HT1080 (cell line): ENCODE results near the genes ANKRD52, CS and RBMS2.

RAMPAGE:
- cytosol, long total RNA = no peak
- long total RNA = no peak
- nucleus, long total RNA = no peak
These were observed 3.3 kb upstream of the RPL41 start for GRCh38 chr12:56112815-56113805.

DNA sequence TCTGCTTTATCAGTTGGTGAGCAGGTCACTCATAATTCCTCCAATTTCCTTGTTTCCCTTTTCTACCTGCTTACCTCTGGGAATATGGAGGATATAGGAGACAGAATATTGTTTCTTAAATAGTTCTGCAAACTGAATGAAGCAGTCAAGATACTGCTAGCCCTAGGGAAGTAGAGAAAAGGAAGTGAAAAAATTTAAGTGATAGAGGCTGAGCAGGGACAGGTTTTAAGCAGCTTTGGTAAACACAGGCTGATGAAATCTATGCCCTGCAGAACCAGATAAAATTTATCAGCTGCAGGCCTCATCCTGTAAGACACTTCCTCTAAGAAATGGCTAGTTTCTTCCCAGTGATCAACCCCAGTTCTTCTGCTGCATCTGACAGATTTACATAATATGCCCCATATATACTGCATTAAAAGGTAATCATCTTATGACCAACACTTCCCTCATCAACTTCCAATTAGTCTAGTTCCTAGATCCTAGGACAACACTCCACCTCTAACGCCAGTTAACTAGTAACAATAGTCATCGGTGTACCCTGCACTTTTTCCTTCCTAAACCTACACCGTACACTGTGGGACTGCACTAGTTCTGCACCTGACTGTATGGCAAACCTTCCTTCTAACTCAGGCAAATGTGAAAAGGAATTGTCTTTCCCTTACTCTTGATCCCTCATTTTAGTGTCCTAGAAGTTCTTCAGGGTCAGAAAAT lies 1.2 kb upstream of the ESYT1 start:
RAMPAGE:
- cytosol, long total RNA = no peak
- long total RNA = no peak
- nucleus, long total RNA = no peak

DNA sequence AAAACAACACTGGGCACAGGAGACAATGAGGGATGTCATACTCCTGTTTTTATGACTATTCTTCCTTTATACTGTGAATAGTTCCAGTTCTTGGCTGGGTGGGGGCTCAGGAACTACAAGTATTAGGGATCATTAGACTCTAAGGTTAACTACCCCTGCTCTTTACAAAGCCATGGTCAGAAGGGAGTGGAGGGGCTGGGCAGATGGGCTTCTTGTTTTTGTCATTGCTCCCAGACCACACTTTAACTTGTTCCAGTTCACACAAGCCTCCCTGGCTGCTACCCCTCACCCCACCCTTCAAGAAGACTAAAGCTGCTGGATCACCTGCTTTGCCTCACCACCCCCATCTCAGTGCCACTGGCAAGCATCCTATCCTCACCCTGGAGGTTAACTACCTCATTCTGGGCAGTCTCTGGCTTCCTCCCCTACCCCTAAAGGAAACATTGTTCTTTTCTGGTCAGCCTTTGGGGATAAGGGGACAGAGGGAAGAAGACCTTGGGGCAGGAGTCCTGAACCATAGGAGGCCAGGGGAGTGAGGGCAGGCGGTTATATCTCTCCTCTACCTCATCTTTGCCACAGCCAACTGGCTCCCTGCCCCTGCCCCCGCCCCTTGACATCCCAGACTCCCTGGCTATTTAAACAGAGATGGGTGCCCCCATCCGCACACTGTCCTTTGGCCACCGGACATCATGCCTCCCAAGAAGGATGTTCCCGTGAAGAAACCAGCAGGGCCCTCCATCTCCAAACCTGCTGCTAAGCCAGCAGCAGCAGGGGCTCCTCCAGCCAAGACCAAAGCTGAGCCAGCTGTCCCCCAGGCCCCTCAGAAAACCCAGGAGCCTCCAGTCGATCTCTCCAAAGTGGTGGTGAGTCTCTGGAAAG lies 1.1 kb downstream of the MYL6B start:
RAMPAGE:
- cytosol, long total RNA = no peak
- long total RNA = no peak
- nucleus, long total RNA = no peak

DNA sequence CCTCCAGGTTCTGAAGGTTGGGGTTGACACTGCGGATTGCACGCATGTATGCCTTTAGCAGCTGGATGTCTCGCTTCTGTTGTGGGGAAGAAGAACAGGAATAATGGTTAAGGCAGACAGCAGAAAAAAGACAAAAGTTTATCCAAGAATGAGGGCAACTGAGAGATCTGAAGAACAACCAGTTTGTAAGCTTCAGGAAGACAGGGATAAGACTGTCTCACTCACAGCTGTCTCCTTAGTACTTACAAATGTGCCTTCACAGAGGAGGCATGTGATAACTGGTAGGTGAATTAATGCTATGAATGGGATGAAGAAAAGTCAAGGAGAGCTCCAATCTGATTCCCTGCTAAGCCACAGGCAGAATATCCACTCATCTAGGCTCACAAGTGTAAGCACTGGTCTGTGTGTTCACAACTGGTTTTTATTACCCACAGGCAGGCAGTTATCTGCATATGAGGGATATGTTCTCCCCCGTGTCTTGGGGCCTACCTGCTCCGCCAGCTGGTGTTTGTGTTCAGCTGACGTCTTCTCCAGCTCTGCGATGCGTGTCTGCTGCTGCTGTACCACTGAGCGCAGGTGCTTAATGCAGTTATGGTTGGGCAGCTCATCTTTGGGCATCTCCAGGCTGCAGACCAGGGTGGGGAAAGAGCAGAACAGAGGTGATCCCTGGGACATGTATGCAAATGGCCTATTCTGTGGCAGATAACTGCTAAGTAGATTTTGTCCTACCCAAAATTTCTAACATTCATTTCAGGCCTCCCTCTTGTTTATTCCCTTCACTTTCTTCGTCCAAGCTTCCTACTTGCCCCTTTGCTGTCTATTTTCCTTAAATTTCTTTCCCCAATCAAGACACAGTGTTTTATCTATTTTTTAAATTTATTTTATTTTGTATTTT lies 13.8 kb downstream of the RNF41 start:
RAMPAGE:
- cytosol, long total RNA = no peak
- long total RNA = no peak
- nucleus, long total RNA = no peak

RAMPAGE:
- cytosol, long total RNA = no peak
- long total RNA = no peak
- nucleus, long total RNA = no peak
These were observed 12.2 kb downstream of the SLC39A5 start for GRCh38 chr12:56241817-56242651.

DNA sequence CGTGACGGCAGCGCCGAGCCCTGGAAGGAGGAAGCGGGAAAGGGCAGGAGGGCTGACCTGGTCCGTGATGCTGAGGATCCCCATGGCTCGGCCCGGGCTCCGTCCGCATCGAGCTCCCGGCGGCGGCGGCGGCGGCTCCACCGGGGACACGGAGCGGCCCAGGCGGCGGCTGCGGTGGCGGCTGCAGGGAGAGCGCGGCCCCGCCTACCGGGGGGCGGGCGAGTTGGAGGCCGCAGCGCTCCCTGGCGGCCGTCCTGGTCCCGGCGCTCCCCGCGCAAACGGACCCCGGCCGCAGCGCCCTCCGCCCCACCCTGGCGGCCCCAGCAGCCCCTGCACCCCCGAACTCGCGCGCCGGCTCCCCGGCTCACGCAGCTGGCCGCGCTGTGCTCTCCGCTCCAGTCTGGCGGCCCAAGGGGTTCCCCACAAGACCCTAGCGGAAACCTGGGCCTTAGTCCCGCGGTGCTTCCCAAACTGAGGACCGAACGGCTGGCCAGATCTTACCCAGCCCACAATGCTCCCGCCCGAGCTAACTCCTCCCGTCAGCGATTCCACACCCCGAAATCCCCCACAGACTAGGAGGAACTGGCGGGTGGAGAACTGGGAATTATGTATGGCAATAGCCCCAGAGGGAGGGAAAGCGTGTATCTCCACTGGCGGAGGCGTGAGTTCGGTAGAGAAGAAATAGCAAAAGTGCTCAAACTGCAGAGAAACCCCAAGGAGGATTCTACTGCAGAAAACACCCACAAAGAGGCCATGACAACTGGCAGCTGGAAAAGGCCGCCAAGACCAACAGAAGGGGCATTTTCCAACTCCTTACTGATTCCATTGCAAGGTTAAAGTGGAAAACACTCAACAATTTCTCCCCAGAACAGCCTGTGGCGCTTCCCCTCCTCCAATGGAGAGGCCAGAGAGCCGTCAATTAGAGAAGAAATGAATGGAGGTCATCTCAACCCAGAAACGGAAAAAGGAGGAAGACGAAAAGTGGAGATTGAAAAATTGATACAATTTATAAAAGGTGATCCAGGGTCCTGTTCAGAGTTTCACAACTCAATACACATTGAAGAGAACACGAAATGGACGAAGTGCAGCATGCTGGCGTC lies at the start of gene ANKRD52:
ANKRD52 (minus strand) TSS at position 199 of the 1,100 bp plus-strand sequence.
RAMPAGE:
- cytosol, long total RNA = no peak
- long total RNA = no peak
- nucleus, long total RNA = no peak

GRCh38 chr12:56299753-56300454 lies at the start of gene CS:
TSS of gene CS (minus strand) at chr12:56300330.
RAMPAGE:
- cytosol, long total RNA = start-site peak on the plus strand at chr12:56300100-56300157, 27 and 21 reads in 2 replicates; start-site peak on the minus strand at chr12:56300301-56300377, 200 and 149 reads in 2 replicates
- long total RNA = start-site peak on the plus strand at chr12:56300123-56300138, 20 reads
- nucleus, long total RNA = no peak

DNA sequence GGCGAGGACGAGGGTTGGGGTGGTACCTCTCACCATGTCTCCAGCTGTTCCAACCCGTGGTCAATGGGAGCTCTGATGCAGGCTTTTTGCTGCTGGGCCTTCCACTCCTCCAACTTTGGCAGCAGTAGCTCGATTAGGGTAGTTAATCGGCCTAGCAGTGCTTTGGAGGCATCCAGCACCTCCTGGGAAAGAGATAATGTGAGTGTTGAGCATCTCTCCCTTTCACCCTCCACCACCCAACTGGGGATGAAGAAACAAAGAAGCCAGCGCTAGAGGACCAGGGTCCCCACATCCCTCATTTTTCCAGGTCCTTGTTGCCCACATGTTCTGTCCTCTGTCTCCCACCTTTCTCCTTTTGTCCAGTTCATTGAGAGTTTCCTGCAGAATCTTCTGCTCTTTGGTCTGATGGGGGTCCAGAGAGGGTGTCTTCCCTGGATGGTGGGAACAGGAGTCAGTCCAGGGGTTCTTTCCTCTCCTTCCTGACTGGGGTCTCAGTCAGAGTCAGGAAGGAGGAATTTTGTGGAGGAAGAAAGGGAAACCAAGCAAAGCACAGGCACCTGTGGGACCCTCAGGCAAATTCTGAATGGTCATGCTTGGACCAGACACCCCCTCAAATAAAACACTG lies 5.4 kb downstream of the STAT2 start:
RAMPAGE:
- cytosol, long total RNA = no peak
- long total RNA = no peak
- nucleus, long total RNA = no peak

RAMPAGE:
- cytosol, long total RNA = no peak
- long total RNA = no peak
- nucleus, long total RNA = no peak
These were observed 5.8 kb upstream of the SPRYD4 start for GRCh38 chr12:56462473-56463064.

RAMPAGE:
- cytosol, long total RNA = no peak
- long total RNA = start-site peak on the plus strand at chr12:56521984-56522002, 101 reads
- nucleus, long total RNA = start-site peak on the plus strand at chr12:56521985-56522000, 109 and 26 reads in 2 replicates
These were observed at the start of gene RBMS2 for GRCh38 chr12:56521632-56522141. TSS of gene RBMS2 (plus strand) at chr12:56521820.

DNA sequence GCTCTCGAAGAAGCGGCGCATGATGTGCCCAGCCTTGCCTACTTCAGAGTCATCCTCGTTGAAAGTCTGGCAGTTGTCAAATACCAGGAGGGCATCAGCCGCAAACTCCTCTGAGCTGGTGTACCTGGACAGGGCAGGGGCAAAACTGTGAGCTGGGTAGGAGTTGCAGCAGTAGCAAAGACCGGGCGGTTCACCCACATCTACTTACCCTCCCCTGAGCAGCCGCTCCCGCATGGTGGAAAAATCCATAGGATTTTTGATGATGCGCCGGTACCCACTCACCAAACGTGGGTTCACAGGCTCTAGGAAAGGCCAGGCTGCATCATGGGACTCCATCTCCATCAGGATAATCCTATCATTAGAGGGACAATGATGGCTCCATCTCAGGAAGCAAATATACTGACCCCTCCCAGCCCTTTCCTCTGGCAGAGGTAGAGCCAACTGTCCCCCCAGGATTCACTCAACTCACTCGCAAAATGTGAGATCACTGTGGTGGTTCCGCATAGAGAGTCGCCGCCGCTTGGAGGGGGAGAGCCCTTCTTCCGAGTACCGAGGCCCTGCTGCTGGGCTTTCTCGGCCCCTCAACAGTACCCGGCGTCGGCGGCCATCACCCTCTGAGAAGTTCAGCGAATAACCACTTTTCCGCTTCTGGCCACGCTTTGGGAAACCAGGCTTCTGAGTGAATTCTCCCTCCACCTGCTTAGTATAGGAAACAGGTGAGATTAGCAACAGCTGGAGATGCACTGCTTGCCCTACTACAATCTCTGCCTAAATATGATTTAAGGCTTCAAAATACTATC lies 31.3 kb downstream of the BAZ2A start:
RAMPAGE:
- cytosol, long total RNA = no peak
- long total RNA = no peak
- nucleus, long total RNA = no peak

DNA sequence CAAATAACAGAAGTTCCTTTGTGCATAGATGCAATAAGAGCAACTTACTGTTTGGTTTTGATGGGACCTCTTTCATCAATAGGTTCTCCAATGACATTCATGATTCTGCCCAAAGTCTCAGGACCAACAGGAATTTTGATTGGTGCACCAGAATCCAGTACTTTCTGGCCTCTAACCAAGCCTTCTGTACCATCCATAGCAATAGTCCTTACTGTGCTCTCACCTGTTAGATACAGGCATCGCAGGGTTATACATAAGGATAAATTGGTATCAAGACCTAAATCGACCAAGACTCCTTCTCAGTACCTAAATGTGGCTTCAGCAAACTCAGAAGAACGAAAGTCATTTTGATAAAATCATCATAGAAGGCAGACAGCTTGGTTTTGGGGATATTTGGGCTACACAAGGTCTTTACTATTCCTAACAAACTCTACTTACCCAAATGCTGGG lies 1.0 kb downstream of the ATP5F1B start:
RAMPAGE:
- cytosol, long total RNA = no peak
- long total RNA = no peak
- nucleus, long total RNA = no peak

DNA sequence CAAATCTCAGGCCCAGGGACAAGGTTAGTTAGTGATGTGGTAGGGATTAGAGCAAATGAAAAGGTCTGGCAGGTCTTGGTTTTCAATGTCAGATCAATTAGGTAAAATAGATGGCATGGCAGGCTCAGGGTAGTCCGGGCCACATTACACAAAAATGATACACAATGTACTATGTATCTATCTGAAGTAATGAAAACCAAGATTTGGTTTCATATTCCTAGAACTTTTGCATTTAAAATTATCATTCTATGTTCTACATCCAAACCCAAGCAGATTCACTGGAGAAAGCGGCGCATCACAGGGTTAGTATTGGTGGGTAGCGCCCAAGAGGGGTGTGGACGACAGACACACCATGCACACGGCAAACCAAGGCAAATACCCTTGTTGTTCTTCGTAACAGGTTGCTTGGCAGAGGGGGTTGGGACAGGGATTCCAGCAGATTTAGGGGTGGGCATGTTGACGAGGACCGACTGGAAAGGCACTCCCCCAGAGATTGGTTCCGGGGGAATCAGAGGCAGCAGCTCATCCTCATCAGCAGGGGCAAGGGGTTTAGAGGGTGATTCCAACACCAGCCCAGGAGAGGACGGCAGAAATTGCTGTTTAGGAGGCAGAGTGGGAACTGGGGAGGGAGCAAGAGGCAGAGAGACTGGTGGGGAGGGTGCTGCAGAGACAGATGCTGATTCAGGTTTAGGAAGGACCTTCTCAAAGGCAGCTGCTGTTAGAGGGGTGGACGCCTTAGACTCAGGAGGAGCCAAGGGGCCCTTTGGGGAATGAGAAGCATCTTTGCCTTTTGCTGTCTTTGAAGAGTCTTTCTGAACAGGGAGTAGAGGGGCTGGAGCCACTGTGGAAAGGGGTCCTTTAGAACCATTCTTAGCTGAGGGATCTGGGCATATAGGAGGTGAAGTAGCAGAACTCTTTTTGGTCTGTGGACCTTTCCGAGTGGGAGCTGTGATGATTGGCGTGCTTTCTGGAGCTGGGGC lies 9.3 kb downstream of the NACA start:
RAMPAGE:
- cytosol, long total RNA = no peak
- long total RNA = no peak
- nucleus, long total RNA = no peak

RAMPAGE:
- cytosol, long total RNA = no peak
- long total RNA = no peak
- nucleus, long total RNA = no peak
These were observed 969 bp downstream of the HSD17B6 start for GRCh38 chr12:56763951-56764634.

DNA sequence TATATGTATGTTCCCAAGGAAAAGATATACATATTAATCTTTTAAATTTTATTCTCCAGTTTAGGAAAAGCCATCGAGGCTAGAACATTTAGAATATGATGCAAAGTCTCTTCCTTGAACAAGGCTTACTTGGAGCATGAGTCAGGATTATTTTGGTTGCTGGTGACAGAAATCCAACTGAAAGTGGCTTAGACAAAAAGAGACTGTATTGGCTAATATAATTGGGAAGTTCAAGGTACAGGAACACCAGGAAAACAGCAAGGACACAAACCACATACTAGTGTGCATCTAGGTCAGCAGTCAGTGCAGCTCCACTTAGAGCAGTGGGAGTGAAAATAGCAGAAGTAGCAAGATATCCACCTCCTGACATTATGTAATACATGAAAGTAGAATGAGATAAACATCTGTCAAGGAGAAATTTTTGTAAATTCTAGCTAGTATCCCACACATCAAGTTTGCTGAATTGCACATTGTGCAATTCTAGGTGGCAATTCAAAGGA lies 57.1 kb downstream of the SDR9C7 start:
RAMPAGE:
- cytosol, long total RNA = no peak
- long total RNA = no peak
- nucleus, long total RNA = no peak

RAMPAGE:
- cytosol, long total RNA = no peak
- long total RNA = no peak
- nucleus, long total RNA = no peak
These were observed 7.2 kb upstream of the MYO1A start for GRCh38 chr12:57056818-57057901.

RAMPAGE:
- cytosol, long total RNA = no peak
- long total RNA = no peak
- nucleus, long total RNA = no peak
These were observed 2.3 kb upstream of the NAB2 start for GRCh38 chr12:57086538-57087027.

GRCh38 chr12:57095582-57095962 lies 6.7 kb downstream of the NAB2 start:
RAMPAGE:
- cytosol, long total RNA = no peak
- long total RNA = no peak
- nucleus, long total RNA = no peak

DNA sequence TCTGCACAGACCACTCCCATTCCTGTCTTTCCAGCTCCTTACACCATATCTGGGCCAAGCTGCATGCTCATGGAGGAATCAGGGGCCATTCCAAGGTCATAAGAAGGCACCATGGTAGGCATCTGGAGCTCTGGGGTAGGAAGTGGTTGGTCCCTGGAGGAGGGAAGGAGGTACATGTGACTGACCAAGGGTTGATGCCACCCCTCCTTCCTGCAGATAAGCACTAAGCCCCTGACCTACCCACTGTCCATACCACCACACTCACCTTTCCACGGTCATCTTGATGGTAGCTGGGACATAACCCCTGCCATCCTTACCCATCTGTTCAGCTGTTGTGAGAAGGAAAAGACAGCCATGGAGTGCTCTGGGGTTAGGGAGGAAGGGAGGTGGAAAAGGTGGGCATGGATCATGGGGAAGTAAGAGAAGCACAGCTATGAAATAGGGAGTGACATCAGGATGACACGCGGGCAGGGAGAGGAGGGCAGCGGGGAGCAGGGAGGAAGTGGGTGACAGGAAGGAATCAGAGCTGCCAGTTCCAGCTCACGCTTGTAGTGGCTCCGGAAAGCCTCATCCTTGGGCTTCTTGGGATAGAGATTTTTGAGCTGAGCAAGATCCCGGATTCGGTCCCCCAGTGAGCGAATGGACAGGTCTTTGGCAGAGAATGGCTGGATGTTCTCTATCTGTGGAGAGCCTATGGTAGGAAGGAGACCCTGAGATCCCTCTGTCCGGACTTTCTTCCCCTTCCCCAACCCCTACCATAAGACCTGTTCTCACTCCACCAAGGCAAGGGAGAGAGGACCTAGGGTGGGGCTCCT lies 10.0 kb downstream of the NAB2 start:
RAMPAGE:
- cytosol, long total RNA = no peak
- long total RNA = no peak
- nucleus, long total RNA = no peak

DNA sequence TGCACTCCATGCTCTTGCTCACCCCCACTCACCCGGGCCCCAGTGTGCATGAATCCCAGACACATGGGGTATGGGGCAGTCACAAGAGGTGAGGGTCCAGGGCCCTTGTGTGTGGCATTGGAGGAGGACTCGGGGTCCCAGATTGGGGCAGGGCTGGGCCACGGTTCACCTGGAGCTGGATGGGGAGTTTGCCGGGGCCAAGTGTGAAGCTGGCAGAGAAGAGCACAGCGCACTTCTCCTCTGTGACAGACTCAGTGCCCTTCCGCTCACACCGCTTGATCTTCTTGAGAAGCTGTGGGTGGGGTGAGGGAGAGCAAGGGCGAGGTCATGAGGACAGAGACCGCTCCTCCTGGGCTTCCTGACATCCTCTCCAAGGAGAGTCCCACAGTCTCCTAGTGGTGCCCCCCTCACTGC lies 6.9 kb downstream of the STAT6 start:
RAMPAGE:
- cytosol, long total RNA = no peak
- long total RNA = no peak
- nucleus, long total RNA = no peak